Measurements from ENCODE around the gene CBX4.

DNA sequence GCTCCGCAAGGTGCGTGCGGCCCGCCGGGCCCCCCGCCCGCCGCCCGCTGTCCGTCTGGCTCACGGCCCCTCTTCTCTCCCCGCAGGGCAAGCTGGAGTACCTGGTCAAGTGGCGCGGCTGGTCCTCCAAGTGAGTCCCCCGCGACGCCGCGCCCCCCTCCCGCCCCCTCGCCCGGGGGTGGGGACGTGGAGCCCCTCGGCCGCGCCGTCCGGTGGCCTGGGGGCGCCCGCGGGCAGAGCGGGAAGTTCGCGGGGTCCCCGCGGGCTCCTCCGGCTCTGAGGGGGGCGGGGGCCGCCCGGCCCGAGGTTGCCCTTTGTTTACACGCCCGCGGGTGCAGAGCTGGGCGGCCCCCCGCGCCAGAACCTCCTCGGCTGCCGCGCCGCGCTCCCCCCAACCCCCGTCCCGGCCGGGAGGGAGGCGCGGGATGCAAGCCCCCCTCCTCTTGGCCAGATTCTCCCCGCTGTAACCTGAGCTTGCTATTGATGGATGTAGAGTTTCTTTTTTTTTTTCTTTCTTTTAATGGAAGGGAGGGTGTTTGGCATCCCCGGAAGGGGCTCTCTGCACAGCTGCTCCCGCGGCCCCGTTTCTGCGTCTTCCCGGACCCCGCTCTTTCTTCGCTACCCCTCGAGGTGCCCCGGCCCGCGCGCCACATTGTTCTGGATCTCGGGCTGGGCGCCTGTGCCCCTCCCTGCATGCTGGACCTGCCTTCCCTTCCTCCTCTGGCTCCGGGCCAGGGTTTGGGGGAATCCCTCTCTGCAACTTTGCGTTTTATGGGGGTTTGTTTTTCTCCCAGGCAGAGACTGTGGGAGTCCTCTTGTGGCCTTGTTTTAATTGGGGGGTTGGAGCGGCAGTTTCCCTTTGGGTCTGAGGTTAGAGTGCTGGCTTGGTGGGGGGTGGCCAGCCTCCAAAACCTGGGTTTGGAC is 612 bp downstream of the CBX2 start:
- RRBS: 2% methylated on average over 36 of the region's 76 CpGs

GRCh38 chr17:79798518-79798811 is 1.6 kb upstream of the CBX8 start:
- RRBS: no CpG with 5 or more reads among the region's 14 CpGs

DNA sequence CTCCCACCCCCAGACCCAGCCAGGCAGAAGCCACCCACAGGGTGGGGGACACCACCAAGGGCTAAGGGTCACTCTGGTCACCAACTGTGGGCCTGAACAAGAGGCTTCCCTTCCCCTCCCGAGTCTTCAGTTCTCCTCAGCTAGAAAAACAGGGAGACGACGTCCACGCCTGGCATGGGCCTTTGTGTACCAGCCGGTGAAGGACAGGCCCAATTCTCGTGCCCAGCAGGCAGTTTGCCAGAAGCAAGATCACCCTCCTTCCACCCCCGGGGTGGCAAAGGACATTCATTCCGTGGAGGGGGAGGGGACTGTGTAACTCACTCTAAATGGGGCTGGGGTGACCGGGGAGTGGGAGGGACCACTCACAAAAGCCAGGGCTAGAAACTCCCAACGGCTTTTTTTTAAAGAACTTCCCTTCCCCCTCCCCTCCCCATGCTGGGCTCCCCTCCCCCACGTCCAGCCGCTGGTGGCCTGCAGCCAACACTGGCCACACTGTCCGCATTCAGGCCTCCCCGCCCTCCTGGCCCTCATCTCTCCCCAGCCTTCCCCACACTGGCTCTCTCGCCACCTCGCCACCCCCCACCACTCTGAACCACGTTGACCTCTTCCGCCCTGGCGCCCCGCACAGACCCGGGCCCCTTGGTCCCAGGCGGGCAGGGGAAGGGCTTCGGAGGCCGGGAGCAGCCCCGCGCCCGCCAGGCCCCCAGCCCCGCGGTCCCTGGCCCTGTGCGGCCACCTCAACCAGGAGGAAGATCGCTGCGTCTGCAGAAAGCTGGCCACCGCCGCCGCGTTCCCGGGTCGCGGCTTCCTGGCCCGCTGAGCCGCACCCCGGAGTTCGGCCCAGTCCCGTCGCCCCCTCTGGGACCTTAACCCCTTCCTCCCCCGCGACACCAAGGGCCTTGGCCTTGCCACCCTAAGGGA is 7.5 kb downstream of the CBX4 start:
- RRBS: 88% methylated on average over 15 of the region's 47 CpGs

DNA sequence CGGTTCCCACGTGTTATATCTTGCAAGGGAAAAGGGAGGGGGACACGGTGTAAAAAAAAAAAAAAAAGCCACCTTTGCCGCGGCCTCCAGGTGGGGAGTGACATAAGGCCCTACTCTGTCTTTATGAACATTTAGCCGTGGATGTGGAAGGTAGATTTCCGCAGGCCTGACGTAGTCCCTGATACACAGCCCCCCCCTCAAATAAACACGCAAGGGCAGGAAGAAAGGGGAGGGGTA is 1.4 kb downstream of the CBX4 start:
- RRBS: no CpG with 5 or more reads among the region's 9 CpGs

- RRBS: 4% methylated on average over 4 of the region's 23 CpGs
Observed at GRCh38 chr17:79839366-79839514, at the start of gene CBX4. Gene CBX4, minus strand, starts transcription at chr17:79839440.

DNA sequence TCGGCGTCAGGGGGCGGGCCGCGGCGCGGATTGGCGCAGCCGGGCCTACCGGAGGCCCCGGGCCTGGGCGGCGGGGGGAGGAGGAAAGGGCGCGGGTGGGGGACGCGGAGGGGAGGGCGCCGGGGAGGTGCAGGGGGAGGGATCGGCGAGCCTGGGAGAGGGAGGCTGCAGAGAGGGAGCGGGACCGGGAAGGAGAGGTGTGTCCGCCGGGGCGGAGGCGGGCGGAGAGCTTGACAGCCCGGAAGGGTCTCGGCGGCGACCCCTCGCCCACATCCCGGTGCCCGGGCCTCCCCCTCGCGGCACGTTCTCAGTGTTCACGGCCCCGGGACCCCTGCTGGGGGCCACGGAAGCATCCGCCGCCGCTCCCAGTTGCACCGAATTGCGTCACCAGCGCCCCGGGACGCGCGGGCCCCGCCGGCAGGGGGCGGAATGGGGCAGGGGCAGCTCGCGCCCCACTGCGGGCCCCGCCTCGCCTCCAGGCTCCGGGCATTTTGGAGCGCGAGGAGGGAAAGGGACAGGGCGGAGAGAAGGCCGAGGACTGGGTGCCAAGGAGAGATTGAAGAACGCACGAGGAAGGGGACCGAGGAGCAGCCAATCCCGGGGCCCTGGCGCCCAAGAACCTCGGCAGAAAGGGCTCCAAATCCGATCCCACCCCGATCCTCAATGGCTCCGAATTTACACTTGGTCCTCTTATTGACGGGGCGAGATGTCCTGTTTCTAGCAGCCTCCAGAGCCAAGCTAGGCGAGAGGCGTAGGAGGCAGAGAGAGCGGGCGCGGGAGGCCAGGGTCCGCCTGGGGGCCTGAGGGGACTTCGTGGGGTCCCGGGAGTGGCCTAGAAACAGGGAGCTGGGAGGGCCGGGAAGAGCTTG is 509 bp upstream of the CBX4 start:
- RRBS: 3% methylated on average over 49 of the region's 84 CpGs

- RRBS: no CpG with 5 or more reads among the region's 71 CpGs
Observed at GRCh38 chr17:79841402-79842504, 2.5 kb upstream of the CBX4 start.

DNA sequence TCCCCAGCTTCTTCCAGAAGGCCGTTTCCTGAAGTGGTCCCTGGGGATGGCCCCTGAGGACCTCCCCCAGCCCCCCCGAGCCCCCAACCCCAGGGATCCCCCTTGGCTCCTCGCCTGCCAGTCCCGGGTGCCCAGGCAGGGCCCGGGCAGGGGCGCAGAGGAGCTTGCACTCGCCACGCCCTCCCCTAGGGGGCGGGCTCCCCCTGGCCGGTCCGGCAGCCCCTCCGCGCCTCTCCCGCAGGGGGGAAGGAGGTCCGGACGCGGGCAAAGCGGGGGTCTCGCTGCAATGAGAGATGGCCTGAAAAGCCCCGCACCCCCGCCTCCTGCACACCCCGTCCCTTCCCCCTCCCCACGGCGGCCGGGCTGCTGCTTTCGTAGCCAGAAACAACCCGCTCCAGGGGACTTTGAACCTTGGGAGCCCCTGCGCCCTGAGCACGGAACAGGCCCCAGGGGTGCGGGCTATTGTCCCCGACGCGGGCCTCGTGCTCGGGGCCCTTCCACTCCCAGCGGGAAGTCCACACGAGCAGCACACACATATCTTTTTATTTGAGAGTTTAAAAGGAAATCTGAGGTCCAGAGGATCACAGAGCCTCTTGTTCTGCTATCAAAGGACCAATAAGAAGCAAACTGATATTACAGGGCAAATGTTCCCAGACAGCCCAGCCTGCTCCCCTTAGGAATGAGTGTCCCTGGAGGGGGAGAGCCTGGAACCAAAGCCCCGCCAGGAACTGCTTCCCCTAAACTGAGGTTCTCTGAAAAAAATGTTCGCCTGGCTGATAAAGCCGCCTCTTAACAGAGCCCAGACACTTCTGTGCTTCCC is 5.7 kb upstream of the CBX4 start:
- RRBS: 2% methylated on average over 11 of the region's 40 CpGs

DNA sequence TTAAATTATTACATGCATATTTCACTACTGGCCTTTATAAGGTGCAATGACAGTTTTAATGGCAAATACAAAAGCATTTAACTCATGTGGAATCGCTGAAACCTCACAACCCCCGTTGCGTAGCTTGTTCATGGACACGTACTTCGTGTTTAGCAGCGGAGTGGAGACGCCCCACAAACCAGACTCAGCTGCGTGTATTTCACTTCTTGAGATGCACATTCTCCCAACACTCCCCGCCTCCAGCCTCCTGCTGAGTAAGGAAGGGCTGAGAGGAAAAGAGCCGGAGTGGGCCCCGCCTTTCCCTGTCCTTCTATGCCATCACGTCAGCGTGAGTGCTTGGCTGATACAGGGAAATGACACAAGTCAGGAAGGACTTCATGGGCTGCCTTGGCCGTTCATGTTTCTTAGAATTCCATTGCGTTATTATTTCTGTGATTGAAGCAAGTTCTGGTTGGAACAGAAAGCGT is 68.6 kb upstream of the CBX4 start:
- RRBS: no CpG with 5 or more reads among the region's 16 CpGs

DNA sequence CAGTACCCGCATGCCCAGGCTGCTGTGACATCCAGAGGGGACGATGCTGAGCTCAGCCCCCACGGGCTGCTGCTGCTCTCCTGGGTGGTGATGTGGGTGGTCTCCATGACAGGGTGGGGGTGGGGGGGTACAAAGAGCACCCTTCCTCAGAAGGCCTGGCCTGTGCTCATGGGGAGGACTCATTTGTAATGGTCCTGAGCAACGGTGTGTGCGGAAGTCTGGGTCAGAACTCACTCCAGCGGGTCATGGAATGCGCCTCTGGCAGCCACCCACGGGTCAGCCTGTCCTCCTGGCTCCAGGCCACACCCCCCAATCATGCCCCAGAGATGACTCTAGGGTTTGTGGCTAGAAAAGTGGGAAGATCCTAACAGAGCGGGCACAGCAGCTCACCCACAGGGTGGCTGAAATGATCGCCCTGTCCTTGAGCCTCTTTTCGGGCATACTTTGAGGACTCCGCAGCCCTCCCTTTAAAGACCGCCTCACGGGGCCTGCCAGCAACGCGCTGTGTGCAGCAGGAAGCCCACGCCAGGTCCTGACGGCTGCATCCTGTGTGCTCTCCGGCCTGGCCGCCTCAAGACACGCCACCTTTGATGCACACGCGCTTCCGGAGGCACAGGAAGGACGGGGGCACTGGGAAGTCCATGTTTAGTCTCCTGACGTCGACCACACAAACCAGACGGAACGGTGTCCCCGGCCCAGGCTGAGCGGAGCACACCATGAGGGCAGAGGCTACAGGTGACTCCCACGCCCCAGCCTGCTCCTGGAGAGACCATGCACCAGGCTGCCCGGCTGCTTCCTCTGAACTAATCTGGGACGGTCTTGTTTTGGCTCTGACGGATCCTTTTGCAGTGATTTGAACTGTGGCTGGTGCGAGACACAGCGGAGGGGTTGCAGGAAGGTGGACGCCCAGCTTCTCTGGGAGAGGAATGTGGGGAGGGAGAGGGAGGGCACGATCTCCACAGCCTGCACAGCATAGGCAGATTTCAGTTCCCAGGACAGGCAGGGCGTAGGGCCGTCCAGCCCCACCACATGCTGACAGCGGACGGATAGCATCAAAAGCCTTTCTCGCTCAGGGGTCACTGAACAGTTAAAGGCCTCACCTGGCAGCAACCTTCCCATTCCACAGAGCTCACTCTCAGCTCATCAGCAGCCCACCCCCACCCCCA is 92.9 kb downstream of the TBC1D16 start:
- RRBS: 58% methylated on average over 10 of the region's 44 CpGs

DNA sequence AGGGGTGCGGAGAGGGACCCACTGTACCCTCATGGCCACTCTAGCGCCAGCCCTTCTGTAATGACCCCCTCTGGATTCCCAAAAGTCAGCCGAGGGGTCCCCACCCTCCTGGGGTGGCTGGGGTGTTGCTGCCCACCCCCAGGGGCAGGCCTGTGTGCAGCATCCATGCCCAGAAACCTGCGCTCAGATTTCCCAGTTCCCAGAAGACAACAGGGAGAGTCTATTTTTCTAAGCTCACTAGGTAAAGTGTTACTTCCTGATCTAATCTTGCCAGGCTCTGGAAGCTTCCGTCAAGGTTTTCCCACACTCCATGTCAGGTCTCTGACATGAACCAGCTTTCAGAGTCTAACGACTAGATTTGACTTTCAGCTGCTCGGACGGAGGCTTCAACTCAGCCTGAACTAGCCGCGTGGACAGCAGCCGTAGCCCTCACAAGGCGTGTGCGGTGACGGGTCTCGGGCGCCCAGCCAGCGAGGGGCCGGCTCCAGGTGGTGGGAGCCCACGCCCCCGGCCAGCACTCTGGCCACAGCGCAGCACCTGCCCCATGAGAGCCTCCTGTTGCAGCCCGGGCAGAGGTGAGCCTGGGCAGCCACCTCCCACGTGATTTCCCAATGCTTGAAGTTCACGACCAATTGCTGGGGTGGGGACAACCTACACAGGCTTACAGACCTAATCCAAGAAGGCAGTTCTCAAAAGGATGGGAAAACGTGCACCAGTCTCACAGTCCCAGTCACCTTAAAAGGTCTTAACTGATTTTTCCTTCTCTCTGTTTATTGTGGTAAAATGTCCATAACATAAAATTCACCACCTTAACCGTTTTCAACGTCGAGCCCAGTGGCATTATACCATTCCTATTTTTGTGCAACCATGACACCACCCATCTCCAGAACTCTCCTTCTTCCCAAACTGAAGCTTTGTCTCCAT is 45.6 kb downstream of the TBC1D16 start:
- RRBS: 66% methylated on average over 3 of the region's 28 CpGs

GRCh38 chr17:79991157-79991990 is 44.3 kb downstream of the TBC1D16 start:
- RRBS: under 1% methylated on average over 8 of the region's 33 CpGs

DNA sequence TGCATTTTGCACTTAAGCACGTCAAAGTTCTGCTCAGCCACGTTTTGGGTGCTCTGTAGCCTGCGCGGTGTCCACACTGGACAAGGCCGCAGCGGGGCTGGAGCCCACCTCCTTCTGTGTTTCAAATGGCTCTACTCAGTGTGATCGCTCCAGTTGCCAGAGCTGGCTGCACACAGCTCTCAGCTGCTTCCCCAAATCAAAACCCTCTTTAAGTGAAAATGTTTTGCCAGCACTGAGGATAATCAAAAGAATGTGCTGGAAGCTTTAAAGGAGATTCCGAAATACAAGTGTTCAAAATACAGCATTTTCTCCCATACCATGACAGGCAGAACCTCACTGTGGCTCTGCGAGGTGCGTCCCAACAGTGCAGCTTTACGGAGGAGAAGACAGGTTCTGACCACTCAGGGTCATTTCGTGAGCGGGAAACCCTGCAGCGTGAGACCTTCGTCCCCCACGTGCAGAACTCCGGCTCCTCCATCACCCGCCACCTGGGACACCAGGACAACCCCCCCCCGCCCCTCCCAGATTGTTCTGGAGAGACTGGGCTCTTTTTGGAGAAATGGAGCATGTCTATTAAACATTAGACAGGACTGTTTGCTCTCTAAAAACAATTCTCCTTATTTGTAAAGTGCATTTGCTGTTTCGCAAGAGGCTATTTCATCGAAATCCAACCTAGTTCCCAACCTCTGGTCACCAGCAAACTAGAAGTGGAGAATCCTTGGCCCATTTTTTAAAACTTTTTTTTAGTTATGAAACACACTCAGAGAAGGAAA is 16.6 kb downstream of the TBC1D16 start:
- RRBS: no CpG with 5 or more reads among the region's 21 CpGs

DNA sequence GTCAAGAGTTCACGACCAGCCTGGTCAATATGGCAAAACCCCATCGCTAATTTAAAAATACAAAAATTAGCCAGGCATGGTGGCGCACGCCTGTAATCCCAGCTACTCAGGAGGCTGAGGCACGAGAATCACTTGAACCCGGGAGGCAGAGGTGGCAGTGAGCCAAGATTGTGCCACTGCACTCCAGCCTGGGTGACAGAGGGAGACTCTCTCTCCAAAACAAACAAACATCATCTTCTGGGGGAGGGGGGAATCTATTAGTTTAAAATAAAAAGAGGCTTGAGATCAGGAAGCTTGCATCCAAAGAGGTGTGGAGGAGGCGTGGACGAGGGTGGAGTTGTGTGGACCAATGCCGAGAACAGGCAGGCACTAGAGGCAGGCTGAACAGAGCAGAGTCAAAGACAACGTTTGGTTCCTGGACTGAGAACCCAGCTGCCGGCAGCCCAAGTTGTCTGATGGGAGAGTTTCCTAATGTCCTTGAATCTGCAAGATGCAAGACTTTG is 9.4 kb downstream of the TBC1D16 start:
- RRBS: no CpG with 5 or more reads among the region's 11 CpGs

DNA sequence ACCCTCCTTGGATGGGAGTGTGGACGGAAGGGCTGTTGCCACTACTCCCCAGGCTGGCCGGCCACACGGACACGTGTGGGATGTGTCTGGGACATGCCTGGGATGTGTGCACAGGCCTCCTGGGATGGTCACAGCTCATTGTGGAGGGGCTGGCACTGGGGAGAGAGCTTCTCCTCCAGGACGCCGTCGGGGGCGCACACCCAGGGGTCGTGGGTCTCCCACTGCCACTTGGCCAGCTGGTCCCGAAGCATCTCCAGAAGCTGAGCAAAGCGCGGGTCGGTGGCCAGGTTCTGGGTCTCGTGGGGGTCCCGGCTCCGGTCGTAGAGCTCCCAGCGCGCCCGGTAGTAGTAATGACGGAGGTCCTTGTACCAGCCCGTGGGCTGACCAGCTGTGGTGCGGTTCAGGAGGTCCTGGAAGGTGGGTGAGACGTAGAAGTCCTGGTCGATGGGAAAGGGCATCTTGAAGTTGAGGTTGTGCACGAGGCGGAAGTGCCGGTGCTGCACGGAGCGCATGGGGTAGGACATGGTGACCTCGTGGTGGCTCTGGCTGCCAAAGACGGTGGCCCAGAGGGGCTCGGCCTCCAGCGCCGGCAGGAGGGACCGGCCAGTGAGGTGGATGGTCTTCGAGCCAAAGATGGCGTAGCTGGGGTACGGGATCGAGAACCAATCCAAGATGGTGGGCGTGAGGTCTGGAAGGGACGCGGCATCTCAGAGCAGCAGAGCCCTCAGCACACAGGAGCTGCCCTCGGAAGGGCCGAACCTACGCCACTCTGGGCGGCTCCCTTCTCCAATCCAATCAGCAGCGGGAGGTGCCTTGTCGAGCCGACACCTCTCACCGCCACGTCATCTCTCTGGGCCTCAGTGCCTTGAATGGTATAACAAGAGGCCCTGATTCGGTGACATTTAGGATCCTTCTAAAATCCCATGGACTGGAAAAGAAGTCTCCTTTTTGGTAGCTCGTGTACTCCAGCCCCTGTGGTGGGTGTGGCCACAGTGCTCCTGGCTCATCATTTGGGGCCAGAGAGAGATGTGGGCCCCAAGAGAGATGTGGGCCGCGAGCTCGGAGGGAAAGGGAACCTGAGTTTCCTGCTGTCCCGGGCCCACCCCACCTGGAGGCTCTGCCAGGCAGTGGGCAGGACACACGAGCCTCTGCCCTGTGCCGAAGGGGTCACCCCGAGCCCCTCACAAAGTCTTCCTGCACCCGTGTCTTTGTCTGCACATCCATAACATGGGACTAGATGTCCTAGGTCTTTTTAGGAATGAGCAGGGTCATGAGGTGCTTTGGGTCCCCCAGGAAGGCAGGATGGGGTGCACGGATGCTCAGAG is 9.3 kb downstream of the SGSH start:
- RRBS: no CpG with 5 or more reads among the region's 63 CpGs

GRCh38 chr17:80261758-80262270 is 1.2 kb downstream of the RNF213 start:
- RRBS: no CpG with 5 or more reads among the region's 14 CpGs

GRCh38 chr17:80264605-80264929 is 3.9 kb downstream of the RNF213 start:
- RRBS: no CpG with 5 or more reads among the region's 9 CpGs

DNA sequence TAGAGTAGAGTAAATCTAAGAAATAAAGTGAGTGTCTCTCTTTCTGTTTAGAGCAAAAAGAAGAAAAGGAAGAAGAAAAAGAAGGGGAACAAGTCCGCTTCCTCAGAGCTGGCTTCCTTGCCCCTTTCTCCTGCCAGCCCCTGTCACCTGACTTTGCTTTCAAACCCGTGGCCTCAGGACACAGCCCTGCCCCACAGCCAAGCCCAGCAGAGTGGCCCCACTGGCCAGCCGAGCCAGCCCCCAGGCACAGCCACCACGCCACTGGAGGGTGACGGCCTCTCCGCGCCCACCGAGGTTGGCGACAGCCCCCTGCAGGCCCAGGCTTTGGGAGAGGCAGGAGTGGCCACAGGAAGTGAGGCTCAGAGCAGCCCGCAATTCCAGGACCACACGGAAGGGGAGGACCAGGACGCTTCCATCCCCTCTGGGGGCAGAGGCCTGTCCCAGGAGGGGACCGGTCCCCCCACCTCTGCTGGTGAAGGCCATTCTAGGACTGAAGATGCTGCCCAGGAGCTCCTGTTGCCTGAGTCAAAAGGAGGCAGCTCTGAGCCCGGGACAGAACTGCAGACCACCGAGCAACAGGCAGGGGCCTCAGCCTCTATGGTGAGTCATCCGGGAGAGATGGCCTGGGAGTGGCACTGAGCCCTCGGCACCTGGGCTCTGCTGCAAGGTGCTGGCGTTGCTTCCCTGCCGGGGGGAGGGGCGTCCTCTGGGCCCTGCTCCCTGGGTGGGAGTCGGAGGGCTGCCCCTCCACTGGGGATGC is 27.3 kb downstream of the RNF213 start:
- RRBS: 48% methylated on average over 6 of the region's 21 CpGs

DNA sequence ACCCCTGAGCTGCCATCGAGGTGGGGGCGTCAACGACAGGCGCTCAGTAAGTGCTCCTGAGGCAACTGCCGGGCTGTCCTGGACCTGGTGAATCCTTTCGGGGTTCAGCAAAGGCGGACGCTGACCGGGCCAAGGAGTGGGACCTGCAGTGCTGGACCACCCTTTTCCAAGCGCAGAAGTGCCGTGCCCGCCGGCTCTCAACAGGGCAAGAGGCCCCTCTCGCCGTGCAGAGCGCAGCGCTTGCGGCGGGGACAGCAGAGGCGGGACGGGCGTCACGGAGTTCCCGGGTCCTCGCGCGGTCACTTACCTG is 390 bp upstream of the ENDOV start:
- RRBS: 30% methylated on average over 19 of the region's 27 CpGs

- RRBS: no CpG with 5 or more reads among the region's 27 CpGs
Observed at GRCh38 chr17:80455207-80455810, 21.1 kb downstream of the NPTX1 start.